Fibroblast of villous mesenchyme (primary cell): ENCODE results near the gene ATXN7L3.

DNA sequence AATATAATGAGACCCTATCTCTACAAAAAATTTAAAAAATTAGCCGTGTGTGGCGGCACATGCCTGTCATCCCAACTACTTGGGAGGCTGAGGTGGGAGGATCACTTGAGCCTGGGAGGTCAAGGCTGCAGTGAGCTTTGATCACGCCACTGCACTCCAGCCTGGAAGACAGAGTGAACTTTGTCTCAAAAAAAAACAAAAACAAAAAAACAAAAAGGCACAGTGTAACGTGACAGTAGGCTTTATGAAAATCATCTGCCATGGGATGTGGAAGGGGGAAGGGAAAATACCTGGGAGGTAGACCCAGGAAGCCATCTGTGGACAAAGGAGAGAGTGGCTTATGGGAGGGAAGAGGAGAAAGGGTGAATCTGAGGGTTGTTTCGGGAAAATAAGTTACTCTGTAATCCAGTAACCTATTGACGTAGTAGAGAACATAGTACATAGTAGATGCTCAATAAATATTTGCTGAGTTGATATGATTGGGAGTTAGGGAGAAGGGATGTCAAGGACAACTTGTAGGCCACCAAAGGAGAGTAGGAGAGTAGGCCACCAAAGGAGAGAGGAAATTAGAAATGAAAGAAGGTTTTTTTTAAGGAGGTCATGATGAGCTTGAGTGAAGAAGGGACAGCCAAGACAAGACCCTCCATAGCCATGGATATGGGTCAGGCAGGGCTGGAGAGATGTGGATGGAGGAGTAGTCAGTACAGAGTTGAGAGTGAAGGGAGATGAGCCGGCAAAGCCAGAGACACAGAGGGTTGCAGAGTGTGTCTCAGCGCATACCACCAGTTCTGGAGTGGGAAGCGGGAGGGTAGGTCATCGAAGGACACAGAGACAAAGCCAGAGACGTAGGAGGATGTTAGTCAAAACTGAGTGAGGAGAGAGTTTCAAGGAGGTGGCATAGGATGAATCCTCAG is 8.4 kb downstream of the COA3 start:
- CAGE, long polyA plus RNA, result no peak

DNA sequence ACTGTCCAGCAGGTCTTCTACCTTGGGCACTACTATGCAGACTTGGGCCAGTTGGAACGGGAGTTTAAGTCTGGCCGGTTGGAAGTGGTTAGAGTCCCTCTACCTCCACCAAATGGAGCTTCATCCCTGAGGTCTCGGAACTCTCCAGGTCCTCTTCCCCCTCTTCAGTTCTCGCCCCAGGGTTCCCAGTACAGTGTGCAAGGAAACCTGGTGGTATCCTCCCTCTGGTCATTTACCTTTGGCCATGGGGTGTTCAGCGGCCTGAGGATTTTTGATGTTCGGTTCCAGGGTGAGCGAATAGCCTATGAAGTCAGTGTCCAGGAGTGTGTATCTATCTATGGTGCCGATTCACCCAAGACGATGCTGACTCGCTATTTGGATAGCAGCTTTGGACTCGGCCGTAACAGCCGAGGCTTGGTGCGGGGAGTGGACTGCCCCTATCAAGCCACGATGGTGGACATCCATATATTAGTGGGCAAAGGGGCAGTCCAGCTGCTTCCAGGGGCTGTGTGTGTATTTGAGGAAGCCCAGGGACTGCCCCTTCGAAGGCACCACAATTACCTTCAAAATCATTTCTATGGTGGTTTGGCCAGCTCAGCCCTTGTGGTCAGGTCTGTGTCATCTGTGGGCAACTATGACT is 1.1 kb downstream of the AOC2 start:
- CAGE, long polyA plus RNA, result no peak

DNA sequence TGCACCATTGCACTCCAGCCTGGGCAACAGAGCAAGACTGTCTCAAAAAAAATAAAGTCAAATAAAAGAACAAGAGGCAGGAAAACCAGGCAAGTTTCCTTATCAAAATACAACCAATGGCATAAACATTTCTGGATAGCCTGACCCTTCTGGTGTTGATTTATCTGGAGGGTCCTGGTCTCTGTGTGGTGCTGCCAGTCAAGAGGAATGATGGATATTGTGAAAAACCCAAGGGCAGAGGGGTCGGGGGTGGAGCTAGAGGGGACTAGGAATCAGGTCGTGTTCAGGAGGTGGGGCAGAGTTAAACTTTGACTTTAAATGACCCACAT is 14.5 kb downstream of the AOC3 start:
- CAGE, long polyA plus RNA, result no peak

DNA sequence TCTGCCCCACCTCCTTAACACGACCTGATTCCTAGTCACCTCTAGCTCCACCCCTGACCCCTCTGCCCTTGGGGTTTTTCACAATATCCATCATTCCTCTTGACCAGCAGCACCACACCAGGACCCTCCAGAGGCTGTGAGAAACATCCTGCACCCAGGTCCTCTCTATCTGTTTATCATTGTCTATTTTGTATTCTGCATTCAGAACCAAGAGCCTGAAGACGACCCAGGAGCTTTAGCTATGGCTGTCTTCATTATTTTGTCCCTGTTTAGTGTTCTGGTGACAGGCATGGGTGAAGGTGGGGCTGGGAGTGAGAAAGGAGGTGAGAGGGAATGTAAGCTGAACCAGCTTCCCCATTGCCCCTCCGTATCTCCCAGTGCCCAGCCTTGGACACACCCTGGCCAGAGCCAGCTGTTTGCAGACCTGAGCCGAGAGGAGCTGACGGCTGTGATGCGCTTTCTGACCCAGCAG is 16.1 kb downstream of the AOC3 start:
- CAGE, long polyA plus RNA, result no peak

DNA sequence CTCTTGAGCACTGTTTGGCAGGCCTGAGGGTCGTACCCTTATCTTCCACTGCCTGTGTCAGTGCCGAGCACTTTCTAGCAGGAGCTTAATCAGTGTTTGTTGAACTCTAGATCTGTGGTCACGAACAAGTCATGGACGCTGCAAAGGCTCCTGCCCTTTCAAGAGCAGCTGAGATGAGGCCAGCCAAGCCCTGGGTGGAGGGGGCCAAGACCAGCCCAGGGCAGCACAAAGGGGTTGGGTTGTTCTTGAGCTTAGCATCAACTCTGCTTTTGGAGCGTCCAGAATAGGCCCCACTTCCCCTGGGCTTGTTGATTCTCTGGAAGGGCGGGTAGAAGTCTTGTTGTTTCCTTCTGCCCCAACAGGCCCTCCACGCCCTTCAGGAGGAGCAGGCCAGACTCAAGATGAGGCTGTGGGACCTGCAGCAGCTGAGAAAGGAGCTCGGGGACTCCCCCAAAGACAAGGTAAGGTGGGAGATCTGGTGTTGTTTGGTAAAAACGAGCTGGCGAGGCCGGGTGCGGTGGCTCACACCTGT is 5.3 kb downstream of the IFI35 start:
- CAGE, long polyA plus RNA, result no peak

- CAGE, long polyA plus RNA, result no peak
Measured at GRCh38 chr17:43020058-43020587, 2.1 kb downstream of the VAT1 start.

GRCh38 chr17:43406943-43407650 is 8.3 kb downstream of the ARL4D start:
- CAGE, long polyA plus RNA, result no peak

DNA sequence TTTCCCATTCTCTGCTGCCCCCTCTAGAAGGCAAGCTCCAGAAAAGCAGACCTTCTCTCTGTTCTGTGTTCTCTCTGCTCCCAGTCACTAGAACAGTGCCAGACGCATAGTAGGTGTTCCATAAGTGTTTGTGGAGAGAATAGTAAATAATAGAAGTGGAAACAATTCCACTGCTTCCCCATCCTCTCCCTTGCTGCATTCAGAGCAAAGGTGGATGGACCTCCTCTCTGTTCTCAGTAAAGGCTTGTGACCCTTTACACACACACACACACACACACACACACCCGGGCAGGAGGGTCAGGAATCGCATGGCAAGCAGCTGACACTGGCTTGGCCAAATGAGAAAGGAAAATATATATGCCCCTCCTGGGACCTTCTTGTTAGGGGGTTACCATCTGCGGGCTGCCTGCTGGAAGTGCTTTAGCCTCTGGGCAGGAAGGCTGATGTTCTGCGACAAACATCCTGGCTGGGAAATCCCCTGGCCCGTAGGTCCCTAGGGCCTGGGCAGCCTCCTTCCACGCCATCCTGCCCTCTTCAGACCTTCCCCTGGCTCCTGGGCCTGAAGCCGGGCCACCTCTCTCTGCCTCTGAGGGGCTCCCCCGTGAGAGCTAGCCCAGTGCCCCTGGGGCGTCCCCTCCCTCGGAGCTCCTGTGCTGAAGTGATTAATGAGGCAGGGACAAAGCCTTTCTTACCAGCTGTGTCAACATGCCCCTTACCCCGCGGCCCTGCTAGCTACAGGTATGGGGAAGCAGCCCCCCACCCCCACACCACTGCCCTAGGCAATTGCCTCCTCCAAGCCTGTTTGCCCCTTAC is 32.5 kb upstream of the ETV4 start:
- CAGE, long polyA plus RNA, result no peak

GRCh38 chr17:43779706-43780120 is 522 bp upstream of the CFAP97D1 start:
- CAGE, long polyA plus RNA, result no peak

GRCh38 chr17:43833429-43833792 is 465 bp upstream of the MPP3 start:
- CAGE, long polyA plus RNA, result no peak

- CAGE, long polyA plus RNA, result no peak
Measured at GRCh38 chr17:43920703-43921051, 13.3 kb upstream of the MPP2 start.

DNA sequence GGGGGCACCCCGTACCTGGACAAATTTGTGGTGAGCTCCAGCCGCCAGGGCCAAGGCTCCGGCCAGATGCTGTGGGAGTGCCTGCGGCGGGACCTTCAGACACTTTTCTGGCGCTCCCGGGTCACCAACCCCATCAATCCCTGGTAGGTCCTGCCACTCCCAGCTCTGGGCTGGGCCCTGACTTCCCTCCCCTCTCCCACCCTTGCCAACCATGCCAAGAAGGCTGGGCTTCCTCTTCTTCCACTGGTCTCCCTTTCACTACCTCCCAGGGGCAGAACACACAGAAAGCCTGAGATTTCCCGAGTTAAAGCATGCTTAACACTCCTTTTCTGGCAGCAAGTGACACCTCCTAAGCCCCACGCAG is 3.2 kb downstream of the NAGS start:
- CAGE, long polyA plus RNA, result no peak

GRCh38 chr17:44034265-44034518 is 19.4 kb upstream of the TMEM101 start:
- CAGE, long polyA plus RNA, result no peak

GRCh38 chr17:44074585-44075479 is 4.3 kb downstream of the G6PC3 start:
- CAGE, long polyA plus RNA, result no peak

DNA sequence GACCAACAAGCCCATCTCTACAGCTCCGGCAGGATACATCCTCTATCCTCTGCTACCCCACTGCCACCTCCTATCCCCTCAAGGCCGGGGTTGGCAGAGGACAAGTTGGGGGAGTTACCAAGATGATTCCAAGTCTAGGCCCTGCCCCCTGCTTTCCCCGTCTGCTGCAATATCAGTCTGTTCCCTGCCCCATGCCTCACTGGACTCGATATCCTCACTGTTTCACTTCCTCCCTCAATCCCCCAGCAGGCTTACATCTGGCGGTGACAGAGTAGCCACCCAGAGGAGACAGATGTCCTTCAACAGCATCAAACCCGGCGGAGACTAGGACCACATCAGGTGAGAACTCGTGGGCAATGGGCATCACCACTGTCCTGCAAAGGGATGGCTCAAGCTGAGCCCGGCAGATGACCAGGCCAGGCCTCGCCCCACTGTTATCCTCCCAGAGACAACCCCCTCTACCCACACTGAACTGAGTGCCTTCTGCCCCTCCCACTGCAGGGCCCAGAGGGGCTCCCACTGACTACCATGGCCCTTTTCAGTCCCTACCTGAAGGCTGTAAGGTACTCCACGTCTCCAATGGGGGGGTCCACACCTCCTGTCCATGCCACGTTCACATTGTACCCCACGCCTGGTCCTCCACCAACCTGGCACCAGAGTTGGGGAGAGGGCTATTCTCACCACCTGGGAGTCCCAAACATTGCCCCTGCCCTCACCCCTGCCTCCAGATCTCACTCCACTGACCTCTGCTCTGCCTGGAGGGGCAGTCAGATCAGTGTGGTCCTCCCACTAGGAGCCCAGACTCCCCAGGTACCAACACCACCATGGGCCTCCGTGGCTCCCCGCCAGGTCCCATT is 9.5 kb downstream of the G6PC3 start:
- CAGE, long polyA plus RNA, result no peak

DNA sequence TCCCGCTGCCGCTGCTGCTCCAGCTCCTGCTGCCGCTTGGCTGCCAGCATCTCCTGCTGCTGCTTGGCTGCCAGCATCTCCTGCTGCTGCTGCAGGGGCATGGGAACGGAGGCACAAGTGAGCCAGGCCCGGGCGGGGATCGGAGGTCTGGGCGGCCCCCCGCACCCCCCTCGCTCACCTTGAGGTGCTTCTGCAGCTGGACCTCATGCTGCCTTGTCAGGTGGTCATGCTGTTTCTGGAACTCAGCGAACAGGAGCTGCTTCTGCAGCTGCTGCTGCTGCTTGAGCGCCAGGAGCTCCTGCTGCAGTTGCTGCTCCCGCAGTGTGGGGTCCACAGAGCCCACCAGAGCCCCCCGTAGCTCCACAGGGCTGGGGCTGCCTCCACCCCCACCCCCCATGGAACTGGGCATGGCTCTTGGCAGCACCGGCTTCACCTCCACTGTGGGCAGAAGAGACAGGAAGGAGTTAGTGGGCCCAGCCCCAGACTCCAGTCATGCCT is 22.9 kb downstream of the G6PC3 start:
- CAGE, long polyA plus RNA, result no peak

DNA sequence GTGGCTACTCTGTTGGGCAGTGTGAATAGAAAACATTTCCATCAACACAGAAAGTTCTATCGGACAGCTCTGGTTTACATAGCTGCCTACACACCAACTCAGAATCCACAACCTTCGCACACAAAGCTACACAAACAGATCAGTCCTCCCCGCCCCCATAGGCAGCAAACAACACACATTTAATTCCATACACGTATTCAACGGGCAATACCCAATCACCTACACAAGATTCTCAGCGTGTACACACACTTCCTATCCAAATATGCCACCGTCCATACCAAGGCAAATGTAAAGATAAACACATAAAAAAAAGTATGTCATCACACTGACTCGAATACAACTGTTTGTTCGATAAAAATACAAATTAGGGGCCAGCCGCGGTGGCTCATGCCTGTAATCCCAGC is 3.0 kb upstream of the HROB start:
- CAGE, long polyA plus RNA, result no peak

GRCh38 chr17:44199144-44199648 is 488 bp downstream of the ATXN7L3 start:
- CAGE, long polyA plus RNA, result no peak

- CAGE, long polyA plus RNA, result no peak
Measured at GRCh38 chr17:44199649-44200240, at the start of gene ATXN7L3. TSS of gene ATXN7L3 (minus strand) at chr17:44199884.

DNA sequence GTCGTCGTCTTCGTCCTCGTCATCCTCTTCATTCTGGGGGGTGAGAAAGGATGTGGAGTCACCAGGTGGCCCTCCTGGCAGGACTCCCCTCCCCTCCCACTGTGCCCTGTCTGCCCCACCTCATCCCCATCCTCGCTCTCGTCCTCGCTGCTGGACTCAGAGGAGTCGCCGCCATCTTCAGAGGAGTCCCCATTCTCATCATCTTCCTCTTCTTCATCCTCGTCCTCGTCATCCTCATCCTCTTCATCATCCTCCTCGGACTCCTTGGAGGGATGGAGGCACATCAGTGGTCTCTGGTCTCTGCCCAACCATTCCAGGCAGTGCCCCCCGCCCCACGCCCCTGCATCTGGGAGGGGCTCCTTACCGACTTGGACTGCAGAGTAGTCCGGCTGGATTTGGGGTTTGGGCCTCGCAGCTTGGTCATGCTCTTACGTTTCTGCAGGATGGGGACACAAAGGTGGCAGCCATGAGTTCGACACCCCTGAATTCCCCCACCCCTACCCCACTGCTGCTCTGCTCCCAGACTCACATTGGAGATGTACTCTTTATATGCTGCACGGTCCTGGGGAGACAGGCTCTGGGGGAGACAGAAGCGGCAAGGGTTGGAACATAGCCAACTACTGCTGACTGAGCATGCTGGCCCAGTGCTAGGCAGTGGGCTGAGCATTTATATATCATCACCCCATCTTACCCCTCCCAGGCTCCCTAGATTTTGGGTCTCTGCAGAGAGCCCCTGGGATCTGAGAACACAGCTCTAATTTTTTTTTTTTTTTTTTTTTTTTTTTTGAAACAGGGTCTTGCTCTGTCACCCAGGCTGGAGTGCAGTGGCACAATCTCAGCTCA is 7.9 kb upstream of the ATXN7L3 start:
- CAGE, long polyA plus RNA, result no peak